Measurements from ENCODE around the gene ATP2C1.

- PRO-cap = no peak
Measured at GRCh38 chr3:129180394-129180944, 3.2 kb downstream of the CNBP start.

GRCh38 chr3:129239884-129240920, 9.2 kb upstream of the COPG1 start:
- PRO-cap = no peak

DNA sequence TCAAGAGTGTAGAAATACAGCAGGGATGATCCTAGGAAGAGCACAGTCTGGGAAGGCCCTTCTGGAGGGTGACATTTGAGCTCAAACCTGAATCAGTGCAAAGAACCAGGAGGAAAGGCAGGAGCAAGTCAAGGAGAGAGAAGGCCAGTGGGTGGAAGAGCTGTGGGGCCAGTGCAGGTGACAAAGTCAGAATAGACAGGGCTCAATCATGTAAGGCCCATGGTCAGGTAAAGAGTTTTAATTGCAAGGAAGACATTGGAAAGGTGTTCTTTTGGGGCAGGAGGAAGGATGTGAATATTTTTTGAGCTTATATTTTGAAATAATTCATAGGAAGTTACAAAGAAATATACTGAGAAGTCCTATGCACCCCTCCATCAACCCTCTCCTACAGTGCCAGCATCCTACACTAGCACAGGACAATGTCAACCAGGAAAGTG, 11.9 kb downstream of the COPG1 start:
- PRO-cap = no peak

GRCh38 chr3:129282580-129283179, 4.0 kb downstream of the HMCES start:
- PRO-cap = no peak

- PRO-cap = no peak
Measured at GRCh38 chr3:129370391-129371559, 54.7 kb upstream of the H1-10 start.

GRCh38 chr3:129423553-129424039, 4.8 kb downstream of the EFCAB12 start:
- PRO-cap = no peak

DNA sequence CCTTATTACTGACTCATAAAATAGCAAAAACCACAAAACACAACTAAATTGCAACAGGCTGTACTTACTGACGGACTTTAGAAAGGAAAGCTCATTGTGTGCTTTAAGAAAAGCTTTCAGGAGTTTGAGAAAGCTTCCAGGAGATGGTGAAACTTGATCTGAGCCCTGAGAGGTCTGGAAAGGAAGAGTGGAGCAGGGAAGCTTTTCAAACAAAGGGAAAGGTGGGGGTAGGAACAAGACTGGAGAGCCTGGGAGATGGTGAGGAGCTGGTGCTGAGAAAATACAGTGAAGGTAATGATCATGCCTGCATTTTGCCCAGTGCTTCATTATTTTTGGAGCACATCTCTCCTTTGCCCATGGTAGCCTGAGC, 42.0 kb upstream of the RHO start:
- PRO-cap = no peak

GRCh38 chr3:129587003-129587560, 19.4 kb downstream of the PLXND1 start:
- PRO-cap = no peak

DNA sequence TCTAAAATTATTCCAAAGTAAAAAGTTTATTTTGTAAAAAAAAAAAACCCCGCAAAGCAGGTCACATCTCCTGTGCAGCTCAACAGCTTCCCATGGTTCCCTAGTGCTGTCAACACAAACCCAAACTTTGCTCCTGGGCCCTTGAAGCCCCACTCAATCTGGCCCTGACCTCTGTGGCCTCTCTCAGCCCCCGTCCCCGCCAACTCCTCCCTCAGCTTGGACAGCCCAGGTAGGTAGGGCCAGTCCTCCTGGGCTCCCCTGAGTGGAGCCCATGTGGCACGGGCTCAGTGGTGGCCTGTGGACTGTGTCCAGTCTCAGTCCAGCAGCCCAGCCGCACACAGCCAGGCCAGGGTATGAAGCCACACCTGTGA, 11.7 kb downstream of the PLXND1 start:
- PRO-cap = no peak

DNA sequence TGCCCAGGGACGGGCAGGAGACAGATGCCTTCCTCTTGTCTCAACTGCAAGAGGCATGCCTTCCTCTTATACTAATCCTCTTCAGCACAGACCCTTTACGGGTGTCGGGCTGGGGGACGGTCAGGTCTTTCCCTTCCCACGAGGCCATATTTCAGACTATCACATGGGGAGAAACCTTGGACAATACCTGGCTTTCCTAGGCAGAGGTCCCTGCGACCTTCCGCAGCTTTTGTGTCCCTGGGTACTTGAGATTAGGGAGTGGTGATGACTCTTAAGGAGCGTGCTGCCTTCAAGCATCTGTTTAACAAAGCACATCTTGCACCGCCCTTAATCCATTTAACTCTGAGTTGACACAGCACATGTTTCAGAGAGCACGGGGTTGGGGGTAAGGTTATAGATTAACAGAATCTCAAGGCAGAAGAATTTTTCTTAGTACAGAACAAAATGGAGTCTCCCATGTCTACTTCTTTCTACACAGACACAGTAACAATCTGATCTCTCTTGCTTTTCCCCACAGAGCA, 35.1 kb upstream of the PLXND1 start:
- PRO-cap = no peak

DNA sequence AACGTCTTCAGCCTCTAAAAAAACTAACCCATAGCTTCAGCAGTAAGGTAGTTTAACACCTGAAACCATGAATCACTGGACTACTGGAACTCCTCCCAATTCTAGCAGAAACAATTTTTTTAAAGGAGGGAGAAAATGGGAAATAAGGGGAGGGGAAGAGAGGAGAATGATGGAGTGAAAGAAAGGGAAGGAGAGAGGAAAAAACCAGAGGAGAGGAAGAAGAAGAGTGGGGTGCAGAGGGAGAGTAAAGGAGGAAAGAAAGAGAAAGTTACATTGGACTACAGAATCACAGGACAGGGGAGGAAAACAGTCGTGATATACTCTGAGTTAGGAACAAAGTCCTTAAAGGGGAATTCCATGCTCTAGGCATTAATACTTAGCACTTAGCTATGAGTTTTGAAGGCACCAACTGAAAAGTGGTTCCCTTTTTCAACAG, 67.9 kb upstream of the PLXND1 start:
- PRO-cap = no peak

GRCh38 chr3:129686921-129687283, 80.4 kb upstream of the PLXND1 start:
- PRO-cap = no peak

- PRO-cap = no peak
Measured at GRCh38 chr3:129794791-129795384, 98.6 kb downstream of the TMCC1 start.

GRCh38 chr3:129877273-129877803, 16.2 kb downstream of the TMCC1 start:
- PRO-cap = no peak

- PRO-cap = no peak
Measured at GRCh38 chr3:129880194-129880615, 13.3 kb downstream of the TMCC1 start.

- PRO-cap = no peak
Measured at GRCh38 chr3:130123619-130123999, 42.0 kb downstream of the ALG1L2 start.

DNA sequence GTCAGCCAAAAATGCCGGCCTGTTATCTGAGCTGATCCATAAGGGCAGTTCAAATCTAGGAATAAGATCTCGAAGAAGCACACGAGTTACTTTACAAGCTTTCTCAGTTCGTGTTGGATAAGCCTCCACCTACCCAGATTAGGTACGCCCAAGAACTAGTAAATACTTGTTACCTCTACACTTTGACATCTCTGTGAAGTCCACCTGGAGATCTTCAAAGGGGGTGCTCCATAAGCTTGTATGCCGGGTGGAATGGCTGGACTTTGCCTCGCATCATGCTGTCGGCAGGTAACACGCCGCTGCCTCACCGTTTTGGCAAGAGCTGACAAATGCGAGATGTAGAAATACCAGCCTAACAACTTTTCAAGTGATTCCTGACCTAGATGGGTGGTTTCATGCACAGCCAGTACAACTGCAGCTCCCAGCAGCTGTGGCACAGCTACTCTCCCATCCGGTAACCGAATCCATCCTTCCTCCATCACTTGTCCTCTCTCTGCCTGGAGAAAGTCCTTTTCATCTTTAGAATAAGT, 62.6 kb downstream of the ALG1L2 start:
- PRO-cap = no peak

DNA sequence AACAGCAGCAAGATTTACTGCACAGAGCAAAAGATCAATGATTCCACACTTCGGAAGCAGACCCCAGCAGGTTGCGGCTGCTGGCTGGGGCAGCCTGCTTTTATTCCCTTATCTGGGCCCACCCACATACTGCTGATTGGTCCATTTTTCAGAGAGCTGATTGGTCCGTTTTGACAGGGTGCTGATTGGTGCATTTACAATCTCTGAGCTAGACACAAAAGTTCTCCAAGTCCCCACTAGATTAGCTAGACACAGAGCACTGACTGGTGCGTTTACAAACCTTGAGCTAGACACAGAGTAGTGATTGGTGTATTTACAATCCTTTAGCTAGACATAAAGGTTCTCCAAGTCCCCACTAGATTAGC, 67.4 kb upstream of the PIK3R4 start:
- PRO-cap = no peak

- PRO-cap = bidirectional peak, plus-strand start at chr3:130894018, minus-strand start at chr3:130893942
Measured at GRCh38 chr3:130893812-130894990, at the start of gene ATP2C1. ATP2C1 (plus strand) TSS chr3:130894084.

DNA sequence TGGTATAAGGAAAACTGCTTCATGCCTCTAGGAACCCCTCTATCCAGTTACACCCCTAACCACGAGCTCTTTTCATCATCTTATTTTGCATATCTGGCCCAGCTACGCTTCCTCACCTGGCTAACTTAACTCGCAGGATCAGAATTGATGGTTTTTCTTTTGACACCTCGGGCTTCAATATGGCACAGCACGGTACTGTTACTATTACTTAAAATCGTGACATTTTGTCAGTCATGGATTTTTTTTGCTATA, 796 bp downstream of the ASTE1 start:
- PRO-cap = no peak